ENCODE data around the genes TAS2R60, EZH2 and ZNF282.

- PRO-cap: no peak
Observed at GRCh38 chr7:143222683-143223197, 903 bp downstream of the TAS2R40 start.

GRCh38 chr7:143294196-143294812 is 6.2 kb downstream of the CASP2 start:
- PRO-cap: no peak

DNA sequence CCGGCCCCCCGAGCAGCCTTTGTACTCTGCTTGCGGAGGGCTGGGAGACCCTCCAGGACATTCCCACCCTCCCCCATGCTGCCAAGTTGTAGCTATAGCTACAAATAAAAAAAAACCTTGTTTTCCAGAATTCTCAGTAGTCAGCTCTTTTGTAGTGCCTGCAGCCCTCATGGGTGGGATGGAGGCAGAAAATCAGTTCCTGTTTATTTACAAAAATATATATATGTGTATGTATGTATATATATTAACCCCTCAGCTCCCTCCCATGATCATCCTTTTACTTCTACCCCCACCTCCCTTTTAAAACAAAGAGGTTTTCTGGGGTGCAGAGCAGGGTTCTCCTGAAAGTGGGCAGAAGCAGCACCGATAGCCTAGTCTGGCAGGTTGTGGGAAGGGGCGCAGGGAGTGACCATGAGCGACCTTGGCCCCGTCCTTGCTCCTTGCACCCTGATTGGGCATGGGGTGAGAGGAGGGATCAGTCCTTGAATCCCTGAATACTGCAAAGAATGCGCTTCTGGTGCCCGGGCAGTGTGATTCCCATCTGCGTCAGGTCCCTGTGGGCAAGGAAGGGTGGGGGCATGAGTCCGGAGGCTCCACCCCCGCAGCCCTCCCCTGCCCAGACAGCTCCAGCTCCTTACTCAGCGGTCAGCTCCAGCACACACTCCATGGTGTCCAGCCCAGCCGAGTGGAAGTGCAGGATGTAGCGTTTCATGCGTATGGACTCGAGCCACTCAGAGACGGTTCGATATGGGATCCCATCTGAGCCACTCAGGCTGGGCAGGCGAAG is 10.0 kb downstream of the ZYX start:
- PRO-cap: bidirectional peak, plus-strand start at position 661 of the sequence, minus-strand start at position 489 of the sequence

- PRO-cap: no peak
Observed at GRCh38 chr7:143443279-143443664, at the start of gene TAS2R60. Gene TAS2R60, plus strand, starts transcription at chr7:143443453.

DNA sequence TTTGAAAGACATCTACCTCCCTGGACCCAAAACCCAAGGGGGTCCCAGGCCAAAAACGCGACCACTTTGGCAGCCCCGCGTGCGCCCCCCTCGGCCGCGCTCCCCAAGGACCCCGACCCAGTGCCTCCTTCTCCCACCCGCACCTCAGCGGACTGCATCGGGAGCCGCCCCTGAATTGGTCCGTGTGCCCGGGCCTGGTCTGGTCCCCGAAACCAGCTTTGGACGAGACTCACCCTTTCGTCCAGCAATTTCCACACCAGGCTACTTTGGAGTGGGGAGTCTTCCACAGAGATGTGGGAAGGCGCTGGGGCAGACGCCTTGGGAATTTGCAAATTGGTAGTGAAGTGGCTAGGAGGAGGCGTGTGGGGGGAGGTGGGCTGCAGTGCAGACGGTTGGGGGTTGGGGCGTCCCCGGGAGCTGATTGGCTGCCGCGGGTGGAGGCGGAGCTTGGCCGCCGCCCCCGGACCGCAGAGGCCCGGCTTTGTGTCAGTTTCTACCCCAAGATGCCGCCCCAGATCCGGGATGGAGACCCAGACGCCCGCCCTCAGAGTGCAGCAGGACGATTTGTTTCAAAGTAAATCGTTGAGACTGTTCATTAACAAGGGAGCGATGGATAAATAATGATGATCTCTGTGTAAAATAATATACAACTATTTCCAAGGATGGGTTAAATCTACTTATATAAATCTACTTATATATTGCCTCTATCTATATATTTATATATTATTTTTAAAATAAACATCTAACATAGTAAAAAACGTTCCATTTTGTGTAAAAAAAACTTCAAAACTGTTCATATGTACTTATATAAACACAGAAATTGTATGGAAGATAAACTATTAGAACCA is 16.8 kb downstream of the TCAF1 start:
- PRO-cap: unidirectional peak, minus-strand start at position 154 of the sequence; unidirectional peak, plus-strand start at position 514 of the sequence

- PRO-cap: no peak
Observed at GRCh38 chr7:144836274-144836496, 332 bp upstream of the TPK1 start.

DNA sequence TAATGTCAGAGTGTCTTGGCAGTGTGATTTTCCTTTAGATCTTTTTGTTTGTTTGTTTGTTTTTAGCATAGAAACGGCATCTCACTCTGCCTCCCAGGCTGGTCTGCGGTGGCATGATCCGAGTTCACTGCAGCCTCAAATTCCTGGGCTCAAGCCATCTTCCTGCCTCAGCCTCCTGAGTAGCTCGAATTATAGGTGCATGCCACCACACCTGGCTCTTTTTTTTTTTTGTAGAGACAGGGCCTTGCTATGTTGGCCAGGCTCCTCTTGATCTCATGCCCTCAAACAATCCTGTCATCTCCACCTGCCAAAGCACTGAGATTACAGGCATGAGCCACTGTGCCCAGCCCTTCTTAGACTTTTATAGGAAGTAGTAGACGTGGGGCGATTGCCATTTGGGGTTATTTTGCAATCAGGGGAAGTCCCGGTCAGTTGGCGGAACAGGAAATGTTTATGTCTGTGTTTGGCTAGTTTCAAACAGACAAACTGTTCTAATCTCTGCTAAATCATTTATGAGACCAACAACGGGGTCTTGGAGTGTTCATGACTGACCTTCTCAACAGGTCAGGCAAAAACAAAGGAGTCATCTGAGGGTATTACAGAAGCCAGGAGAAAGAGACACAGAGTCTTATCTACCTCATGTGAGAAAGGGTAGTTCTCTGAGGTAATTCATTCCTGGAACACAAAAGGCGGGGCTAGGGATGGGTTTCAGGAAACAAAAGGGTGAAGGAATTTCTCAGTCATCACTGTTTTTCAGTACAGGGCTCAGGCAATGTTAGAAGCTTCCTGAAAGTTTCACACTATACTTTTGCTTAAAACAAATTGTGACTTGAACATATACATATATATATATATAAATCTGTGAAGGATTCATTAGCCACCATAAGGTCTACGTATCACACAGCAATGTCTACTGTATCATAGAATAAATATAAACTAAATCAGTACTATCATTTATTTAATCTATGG is 6.5 kb upstream of the TPK1 start:
- PRO-cap: no peak

DNA sequence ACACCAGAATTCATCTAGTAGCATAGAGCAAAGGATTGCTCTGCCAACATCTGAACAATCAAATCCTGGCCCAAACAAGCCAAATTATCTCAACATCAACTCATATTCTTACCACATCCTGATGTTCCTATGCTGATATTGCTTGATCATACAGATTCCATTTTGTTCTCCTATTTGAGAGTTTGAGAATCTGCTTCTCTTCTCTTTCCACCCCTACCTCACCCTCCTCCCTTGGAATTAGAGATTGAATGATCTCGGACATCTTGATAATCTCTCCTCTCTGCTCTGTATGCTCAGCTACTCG is 633.4 kb downstream of the CNTNAP2 start:
- PRO-cap: no peak

GRCh38 chr7:148299357-148299912 is 291.1 kb upstream of the C7orf33 start:
- PRO-cap: no peak

GRCh38 chr7:148572002-148572650 is 18.4 kb upstream of the C7orf33 start:
- PRO-cap: no peak

DNA sequence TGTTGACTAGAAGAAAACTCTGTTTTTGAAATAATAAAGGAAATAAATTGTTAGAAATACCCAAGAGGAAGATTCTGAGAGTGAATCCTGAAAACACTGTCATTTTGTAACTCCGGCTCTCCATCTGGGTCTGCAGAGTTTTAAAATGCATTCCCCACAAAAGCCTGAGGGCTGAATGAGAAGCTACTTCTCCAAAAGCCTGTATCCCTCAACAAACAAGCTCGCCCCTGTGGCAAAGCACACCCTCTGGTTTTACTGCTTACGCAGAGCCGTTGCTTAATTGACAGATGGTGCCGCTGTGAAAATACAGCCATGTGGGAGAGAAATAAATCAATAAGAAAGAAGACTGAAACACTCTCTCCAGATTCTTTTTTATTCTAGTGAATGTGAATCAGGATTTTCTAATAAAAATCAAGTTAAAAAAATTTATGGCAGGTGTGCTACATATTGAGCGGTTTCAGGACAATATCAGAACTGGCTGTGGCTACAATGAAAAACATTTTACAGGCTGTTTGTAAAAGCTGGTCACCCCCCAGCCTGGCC is 32.3 kb downstream of the C7orf33 start:
- PRO-cap: no peak

GRCh38 chr7:148802761-148803583 is 81.1 kb downstream of the EZH2 start:
- PRO-cap: no peak

- PRO-cap: no peak
Observed at GRCh38 chr7:148883967-148884137, 239 bp downstream of the EZH2 start.

DNA sequence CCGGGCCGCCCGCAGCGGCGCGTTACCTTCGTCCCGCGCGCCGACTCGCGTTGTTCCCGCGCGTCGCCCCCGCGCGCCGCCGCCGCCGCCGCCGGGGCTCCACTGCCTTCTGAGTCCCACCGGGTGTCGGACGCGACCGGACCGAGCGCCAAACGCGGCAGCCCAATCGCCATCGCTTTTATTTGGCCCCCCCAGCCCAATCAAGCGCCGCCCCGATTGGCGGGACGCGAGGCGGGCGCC is at the start of gene EZH2:
Gene EZH2 (minus strand): TSS at position 154 of the 240 bp plus-strand sequence.
- PRO-cap: bidirectional peak, plus-strand start outside the sequence, minus-strand start at position 154 of the sequence

- PRO-cap: unidirectional peak, plus-strand start at chr7:148987544
Observed at GRCh38 chr7:148987382-148987999, 40.8 kb downstream of the PDIA4 start.

DNA sequence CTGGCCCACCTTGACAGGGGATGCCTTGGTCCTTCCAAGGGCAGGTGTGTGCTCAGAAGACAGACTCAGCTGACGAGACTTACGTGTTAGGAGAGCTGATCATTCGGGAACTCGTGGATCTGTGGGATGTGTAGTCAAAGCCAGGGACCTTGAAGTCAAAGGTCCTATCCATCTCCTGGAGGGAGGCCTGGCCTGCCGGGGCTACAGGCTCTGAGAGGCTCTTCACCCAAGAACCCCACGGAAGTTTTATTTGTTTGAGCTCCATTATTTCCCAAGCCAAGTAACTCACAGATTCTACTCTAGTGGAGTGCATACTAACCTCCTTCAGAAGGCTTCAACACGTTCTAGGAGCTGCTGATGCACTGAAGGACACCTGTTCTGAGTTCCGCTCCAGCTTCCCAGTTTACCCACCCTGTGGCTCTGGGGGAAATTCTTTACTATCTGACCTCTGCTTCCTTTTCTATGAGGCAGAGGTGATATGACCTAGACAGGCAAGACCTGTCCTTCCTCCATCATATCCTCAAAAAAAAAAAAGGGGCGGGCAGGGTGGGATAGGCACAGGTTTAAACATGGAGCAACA is 27.9 kb downstream of the PDIA4 start:
- PRO-cap: no peak

- PRO-cap: no peak
Observed at GRCh38 chr7:149003490-149004408, 24.6 kb downstream of the PDIA4 start.

GRCh38 chr7:149195067-149196225 is at the start of gene ZNF282:
Gene ZNF282, plus strand, starts transcription at chr7:149195546.
- PRO-cap: unidirectional peak, plus-strand start at chr7:149195514; unidirectional peak, plus-strand start at chr7:149195725

GRCh38 chr7:149217313-149217945 is 22.0 kb upstream of the ZNF212 start:
- PRO-cap: no peak

DNA sequence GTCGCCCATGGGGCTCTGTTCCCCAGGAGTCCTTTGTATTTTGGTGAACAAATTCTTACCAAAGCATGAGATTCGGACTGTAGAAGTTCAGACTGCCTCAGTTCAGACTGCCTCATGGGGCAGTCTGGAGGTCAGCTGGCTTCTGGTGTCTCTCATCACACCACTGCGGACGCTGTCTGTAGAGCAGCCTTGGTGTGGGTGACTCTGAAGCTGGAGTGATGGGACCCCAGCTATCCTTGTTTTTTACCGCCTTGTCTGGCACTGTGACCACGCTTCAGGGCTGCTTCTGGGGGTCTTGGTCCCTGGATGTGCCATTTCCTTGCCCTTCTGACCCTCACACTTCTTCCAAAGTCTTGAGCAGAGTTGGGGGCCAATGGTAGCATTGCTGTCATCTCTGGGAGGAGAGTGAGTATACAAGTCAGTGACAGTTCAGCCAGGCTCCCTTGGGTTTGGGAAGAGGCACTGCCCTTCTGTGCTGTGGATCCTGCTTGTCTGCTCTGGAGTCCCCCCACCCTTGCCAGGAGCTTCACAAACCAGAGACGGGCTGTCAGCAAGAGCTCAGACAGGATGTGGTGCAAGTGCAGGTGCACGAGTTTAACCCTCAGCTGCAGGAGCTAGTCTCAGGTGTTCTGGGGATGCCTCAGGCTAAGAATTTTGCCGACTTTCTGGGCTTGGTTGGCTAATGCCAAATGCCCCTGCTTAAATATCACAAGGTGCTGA is 22.1 kb downstream of the ZNF783 start:
- PRO-cap: no peak

Data from pulmonary artery (tissue), 1 donor.